Measurements from ENCODE around the gene RIPOR3.

GRCh38 chr20:50373636-50374244 lies 136.4 kb upstream of the PTPN1 start:
- RAMPAGE, long total RNA = no peak
- RRBS = no CpG with 5 or more reads among the region's 7 CpGs

GRCh38 chr20:50399110-50400064 lies 110.8 kb upstream of the PTPN1 start:
- RAMPAGE, long total RNA = no peak
- RRBS = no CpG with 5 or more reads among the region's 22 CpGs

DNA sequence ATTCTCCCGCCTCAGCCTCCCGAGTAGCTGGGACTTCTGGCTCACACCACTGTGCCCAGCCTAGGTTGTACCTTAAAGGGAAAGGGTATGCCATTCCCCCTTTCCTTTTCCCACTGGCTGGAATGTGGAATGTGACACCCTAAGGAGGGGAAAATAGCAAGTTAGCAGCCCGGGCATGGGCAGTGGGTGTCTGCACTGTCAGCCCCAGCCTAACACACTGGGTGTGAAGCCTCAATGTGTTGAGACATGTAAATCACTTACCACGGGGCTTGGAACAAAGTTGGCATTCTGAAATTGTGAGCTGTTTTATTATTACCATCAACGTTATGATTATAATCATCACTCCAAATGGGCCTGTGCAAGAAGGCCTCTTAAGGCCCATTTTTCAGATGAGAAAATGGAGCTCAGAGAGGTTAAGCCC lies 80.7 kb upstream of the PTPN1 start:
- RAMPAGE, long total RNA = no peak
- RRBS = no CpG with 5 or more reads among the region's 5 CpGs

GRCh38 chr20:50455387-50456169 lies 54.6 kb upstream of the PTPN1 start:
- RAMPAGE, long total RNA = no peak
- RRBS = 94% methylated on average over 3 of the region's 15 CpGs

DNA sequence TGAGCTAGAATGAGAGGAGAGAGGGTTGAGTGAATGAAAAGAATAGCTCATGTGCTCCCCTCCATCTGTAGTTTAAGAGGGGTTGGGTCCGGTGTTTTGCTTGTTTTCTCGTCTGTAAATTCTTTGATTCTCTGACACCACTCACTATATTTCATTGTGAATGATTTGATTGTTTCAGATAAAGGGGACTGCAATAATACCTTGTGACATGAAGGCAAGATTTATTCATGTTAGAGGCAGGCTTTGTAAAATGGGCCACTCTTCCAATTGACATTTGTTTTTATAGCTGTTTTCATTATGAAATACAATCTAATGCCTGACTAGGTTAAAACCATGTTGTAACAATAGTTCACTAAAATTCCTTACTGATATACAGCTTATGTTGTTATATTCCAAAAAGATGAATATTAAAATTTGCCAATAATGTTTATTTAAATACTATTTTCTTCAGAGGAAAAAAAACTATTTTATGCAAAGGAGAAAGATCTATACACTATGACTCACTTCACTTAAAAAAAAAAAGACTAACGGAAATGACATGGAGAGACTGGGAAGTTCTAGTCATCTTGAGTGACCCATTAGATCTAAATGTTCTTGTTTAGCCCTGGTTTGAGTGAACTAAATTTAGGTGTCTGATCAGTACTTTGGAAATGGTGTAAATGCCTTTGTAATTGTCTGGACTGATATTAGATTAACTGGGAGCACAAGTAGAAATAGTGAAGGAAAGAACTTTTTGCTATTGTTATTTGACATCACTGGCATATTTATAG lies 3.4 kb downstream of the PTPN1 start:
- RAMPAGE, long total RNA = no peak
- RRBS = no CpG with 5 or more reads among the region's 3 CpGs

DNA sequence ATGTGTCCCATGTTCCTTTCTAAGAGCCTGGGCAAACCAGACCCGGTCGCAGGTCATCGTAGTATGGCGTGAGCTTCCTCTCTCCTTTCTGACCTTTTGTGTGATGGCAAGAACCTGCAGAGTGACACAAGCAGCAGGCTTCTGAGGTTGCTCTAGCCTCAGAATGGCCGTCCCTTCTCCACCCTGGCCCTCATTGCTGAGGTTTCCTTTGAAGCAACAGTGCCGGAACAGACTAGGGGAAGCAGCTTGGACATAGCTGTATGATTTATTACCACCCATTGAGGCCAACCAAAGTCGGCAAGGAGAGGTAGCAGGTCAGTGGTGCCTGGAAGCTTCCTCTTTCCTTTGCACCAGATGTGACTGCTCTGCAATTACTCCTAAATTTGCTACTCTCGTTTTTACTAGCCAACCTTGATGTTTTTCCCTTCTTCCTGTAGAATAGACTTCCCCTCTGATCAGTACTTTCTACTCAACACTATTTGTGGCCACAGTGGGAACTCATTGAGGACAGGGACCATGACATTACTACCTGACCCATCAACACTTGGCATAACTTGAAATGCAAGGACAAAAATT lies 31.4 kb downstream of the PTPN1 start:
- RAMPAGE, long total RNA = no peak
- RRBS = no CpG with 5 or more reads among the region's 8 CpGs

DNA sequence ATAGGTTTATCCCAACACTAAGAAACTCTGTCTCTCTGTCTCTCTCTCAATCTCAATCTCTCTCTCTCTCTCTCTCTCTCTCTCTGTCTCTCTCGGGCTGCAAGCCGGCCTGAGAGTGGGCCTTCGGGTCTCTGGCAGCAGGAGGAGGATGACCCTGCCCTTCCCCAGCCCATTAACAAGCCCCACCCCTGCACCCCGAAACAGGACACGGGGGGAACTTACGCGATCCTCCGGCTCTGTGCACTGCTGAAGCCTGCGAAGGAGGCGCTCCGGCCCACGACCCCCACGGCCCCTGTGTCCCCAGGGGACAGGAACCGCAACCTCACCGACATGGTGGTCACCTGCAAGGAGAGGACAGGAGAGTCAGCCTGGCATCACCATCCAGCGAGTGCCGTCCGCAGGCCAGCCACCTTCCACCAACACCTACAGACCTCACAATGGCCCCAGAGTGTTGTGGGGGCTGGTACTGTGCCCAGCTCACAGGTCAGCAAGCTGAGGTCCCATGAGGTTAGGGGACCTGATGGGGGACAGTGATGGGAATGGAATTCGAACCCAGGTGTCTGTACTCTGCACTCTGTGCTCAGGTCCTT lies 60.7 kb downstream of the RIPOR3 start:
- RAMPAGE, long total RNA = no peak
- RRBS = no CpG with 5 or more reads among the region's 19 CpGs

- RAMPAGE, long total RNA = no peak
- RRBS = no CpG with 5 or more reads among the region's 16 CpGs
Observed at GRCh38 chr20:50670037-50670864, 21.1 kb downstream of the RIPOR3 start.

DNA sequence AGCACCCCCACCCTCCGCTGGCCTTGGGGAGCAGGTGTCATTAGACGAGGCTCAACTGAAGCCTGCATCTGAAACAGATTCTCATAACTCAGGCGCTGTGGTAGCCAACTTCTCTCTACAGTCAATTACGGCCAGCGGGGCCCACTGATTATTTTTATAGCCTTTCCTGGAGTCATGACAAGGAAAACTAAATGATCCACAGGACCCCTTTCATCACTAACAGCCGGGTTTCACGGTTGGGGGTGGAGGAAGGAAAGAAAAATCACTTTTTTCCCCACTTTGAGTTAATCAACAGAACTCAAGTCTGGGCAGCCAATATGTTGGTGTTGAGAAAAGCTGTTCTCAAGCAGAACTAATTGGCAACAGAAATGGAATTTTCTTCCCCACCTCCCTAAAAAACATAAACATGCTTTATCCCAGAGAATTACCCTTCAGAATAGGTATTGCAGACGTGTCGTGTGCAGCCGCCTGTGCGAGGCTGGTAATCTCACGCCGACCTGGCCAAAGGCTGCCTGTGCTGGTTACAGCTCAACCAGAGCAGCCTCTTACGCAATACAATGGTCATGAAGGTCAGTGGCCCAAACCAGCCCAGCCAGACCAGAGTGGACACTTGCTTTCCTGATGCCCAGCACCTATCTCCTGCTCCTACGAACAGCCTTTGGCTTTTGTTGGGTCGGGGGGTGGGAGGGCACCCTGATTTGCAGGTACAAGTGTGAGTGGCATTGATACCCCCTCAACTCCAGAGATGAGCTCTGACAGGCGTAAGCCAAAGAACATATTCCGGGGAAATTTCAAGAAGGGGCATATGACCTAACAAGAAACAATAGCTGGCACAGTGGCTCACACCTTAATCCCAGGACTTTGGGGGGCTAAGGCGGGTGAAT lies 11.0 kb downstream of the RIPOR3 start:
- RAMPAGE, long total RNA = no peak
- RRBS = no CpG with 5 or more reads among the region's 19 CpGs

GRCh38 chr20:50690776-50691896 lies at the start of gene RIPOR3:
RIPOR3 (minus strand) TSS chr20:50691542.
- RAMPAGE, long total RNA = no peak
- RRBS = 7% methylated on average over 10 of the region's 49 CpGs

DNA sequence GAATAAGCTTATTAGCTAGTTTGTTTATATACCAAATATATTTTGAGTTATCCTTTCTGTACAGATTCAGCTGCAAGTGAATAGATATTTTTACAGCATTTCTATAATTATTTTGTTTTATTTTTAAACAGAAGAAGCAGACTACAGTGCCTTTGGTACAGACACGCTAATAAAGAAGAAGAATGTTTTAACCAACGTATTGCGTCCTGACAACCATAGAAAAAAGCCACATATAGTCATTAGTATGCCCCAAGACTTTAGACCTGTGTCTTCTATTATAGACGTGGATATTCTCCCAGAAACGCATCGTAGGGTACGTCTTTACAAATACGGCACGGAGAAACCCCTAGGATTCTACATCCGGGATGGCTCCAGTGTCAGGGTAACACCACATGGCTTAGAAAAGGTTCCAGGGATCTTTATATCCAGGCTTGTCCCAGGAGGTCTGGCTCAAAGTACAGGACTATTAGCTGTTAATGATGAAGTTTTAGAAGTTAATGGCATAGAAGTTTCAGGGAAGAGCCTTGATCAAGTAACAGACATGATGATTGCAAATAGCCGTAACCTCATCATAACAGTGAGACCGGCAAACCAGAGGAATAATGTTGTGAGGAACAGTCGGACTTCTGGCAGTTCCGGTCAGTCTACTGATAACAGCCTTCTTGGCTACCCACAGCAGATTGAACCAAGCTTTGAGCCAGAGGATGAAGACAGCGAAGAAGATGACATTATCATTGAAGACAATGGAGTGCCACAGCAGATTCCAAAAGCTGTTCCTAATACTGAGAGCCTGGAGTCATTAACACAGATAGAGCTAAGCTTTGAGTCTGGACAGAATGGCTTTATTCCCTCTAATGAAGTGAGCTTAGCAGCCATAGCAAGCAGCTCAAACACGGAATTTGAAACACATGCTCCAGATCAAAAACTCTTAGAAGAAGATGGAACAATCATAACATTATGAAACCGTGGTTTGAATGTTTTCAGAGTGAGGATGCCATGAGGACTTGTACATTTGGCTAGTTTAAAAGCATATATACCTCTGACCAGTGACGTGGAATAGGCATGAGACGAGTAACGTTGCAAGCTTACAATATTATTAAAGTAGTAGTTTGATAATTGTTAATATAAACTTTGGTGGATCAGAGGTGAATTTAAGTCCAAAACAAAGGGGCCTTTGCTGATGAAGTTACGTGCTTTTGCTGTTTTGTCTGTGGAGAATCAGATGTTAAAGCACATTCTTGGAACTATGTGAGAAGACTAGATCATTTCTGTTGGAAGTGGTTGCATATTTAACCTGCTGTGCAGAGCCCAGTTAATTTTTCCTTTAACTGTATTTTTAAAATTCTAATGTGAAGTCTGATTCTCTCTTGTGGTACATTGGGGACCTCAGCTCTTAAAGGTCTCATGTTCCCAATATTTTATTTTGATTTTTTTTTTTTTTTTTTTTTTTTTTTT lies 18.7 kb downstream of the PARD6B start:
- RAMPAGE, long total RNA = no peak
- RRBS = no CpG with 5 or more reads among the region's 21 CpGs

DNA sequence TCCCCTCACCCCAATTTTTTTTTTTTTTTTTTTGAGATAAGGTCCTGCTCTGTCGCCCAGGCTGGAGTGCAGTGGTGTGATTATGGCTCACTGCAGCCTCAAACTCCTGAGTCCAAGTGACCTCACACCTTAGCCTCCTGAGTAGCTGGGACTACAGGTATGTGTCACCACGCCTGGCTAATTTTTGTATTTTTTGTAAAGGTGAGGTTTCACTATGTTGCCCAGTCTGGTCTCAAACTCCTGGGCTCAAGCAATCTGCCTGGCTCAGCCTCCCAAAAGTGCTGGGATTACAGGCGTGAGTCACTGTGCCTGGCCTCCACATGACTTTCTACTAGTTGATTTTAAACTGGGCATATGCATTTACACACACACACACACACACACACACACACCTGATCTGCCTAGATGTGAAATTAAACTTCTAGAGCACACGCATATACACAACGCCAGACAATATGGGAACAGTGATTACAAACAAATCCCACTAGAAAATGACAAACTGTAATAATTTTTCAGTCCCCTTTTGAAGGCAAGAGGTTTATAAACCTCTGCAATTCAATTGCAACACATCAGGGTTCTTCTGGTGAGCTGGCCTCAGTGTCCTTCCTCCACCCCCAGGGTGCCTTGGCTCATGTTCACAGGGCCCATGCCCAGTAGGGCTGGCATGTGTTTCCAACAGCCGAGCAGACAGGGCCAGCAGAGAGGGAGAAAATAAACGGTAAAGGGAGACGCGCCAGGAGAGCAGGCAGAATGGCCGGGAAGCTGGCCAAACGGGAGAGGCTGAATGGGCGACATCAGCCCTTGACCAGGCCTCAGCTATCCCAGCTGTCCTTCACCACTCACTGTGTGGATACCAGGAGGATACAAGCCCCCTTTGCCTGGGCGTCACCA lies 31.3 kb downstream of the PARD6B start:
- RAMPAGE, long total RNA = no peak
- RRBS = no CpG with 5 or more reads among the region's 13 CpGs

GRCh38 chr20:50930110-50930441 lies 1.2 kb downstream of the ADNP start:
- RAMPAGE, long total RNA = no peak
- RRBS = no CpG with 5 or more reads among the region's 4 CpGs

DNA sequence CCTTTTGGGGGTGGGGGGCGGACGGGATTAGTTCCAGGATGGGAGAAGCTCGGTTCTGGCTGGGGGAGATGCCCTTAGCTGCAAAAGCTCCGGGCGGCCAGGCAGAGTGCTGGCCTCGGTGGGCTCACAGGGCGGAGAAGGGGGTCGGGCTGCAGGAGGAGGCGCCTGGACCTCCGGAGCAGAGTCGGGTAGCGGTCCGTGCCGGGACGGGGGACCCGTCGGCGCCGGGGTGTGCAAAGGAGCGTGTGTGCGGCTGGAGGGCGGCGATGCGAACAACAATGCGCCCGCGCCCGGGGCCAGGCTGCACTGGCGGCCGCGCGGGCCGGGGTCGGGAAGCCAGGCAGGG lies 822 bp downstream of the ADNP start:
- RAMPAGE, long total RNA = no peak
- RRBS = 2% methylated on average over 18 of the region's 34 CpGs

DNA sequence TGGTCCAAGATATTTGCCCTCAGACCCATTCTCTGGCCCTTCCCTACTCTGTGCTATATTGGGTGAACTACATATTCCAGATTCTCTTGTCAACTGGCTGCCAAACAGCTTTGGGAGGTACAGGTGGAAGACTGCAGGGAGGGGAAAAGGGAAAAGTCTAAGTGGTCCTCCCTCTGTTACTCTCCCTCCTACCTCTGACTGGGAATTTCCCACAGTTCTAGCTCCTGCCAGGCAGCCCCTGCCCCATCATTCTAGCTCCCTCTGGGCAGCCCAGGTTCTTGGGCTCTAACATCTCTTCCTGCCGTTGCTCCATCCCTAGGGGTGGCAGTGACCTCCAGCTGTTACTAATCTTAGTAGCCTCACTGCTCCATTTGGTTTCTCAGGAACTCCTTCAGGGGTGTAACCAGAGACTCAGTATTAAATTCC lies 10.3 kb downstream of the DPM1 start:
- RAMPAGE, long total RNA = no peak
- RRBS = no CpG with 5 or more reads among the region's 1 CpG

DNA sequence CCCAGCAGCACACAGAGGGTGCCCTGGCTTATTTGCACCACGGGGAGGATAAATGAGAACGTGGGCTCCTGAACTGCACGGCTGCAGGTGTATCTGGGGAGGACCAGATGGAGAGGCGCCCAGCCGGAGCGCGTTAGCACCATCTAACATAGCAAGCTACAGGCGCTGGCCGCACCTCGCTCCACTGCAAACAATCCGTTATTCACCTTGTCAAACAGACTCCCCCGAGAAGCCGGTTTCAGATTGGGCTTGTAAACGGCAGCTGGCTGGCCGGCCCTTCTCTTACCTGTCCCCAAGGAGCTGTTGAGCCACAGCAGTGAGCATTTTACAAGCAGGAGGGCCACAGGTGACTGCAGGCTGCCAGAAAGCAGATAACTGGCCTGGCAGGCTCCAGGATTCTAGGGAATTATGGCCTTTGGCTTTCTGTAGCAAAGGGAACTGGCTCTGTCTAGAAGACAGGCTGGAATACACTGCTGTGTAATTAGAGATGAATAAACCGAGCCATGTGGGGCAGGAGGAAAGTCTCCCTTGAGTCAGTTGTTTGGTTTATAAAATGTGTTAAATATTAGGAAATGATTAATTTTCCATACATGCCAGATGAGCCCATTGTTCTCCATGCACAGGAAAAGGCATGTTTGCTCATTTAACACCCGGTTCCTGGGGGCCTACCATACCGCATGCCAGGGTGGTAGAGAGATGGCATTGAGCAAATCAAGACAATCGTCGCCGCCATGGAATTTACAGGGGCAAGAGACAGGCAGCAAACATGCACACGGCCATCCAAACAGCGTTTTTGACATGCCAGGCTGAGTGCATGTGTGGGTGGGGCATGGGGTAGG lies 159.4 kb downstream of the NFATC2 start:
- RAMPAGE, long total RNA = no peak
- RRBS = 22% methylated on average over 6 of the region's 23 CpGs

- RAMPAGE, long total RNA = no peak
- RRBS = no CpG with 5 or more reads among the region's 18 CpGs
Observed at GRCh38 chr20:51456198-51457177, 86.0 kb downstream of the NFATC2 start.

DNA sequence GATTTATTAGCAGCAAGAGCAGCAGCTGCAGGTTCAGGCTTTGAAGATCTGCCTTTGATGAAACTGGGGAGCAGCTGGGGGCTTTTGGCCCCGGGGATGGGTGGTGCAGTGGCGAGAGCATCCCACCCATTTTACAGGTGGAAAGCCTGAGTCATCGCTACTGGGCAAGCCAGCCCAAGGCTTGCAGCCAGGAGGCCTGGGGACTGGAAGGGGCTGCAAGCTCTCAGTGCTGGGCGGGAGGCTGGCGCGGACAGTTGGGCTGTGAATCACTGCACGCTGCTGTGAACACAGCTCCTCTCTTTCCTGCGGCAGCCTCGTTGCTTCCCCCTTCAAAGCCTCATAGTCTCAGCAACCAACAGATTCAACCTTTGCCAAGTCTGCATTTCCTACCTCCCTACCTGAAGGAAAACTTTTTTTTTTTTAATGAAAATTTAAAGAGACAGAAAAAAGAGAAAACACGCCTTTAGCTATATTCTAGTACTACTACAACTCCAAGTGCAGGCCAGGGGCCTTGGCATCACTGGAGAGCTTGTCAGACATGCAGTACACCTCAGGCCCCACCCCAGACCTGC lies 85.3 kb downstream of the NFATC2 start:
- RAMPAGE, long total RNA = no peak
- RRBS = no CpG with 5 or more reads among the region's 10 CpGs

DNA sequence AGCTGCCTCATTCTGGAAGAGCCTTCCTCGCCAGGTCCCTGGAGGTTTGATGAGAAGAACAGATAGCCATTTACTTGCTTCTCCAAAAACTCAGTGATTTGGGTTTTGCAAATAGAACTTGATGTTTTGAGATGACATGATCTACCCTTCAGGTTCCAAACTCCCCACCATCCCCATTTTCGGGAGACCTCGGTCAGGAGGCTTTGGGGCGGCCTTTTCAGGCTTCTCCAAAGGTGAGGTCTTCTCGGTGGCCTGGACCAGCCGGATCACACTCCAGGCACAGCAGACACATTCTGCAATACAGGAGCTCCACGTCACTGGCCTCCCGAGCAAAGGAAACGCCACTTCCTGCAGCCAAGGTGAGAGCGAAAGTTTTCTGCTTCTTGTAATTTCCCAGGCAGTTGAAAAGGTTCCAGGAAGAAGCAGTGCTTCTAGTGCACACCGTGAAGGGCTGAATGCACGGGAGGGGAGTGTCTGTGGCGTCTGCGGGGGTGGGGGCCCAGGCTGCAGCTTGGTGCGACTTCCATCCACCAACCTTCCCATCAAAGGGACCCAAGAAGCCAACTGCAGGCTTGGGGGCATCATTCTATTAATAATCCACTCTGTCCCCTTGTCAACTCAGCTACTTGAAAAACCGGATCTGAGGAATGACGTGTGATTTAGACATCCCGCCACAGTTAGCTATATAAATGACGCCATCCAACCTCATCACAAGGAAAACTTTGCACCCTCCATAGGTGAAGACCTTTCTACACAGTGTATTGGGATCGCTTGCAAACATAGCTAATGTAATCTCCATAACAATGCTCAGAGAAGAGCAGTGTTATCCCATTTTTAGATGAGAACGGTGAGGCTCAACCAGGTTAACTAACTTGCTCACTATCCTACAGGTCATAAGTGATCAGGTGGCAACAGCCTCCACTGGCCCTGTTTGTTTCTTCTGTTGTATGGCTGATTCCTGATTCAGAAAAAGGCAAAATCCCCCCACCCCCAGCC lies 61.1 kb downstream of the NFATC2 start:
- RAMPAGE, long total RNA = no peak
- RRBS = no CpG with 5 or more reads among the region's 21 CpGs

- RAMPAGE, long total RNA = no peak
- RRBS = no CpG with 5 or more reads among the region's 22 CpGs
Observed at GRCh38 chr20:51487431-51488333, 54.8 kb downstream of the NFATC2 start.

Measured in epithelial cell of proximal tubule (primary cell).